Left lung (tissue), 1 donor: Measurements from ENCODE around the genes KLHDC1 and NIN.

GRCh38 chr14:45550833-45552156, 298.3 kb upstream of the MIS18BP1 start:
- PRO-cap: no peak

- PRO-cap: no peak
These were observed 82.6 kb upstream of the RPL10L start for GRCh38 chr14:46734114-46734670.

DNA sequence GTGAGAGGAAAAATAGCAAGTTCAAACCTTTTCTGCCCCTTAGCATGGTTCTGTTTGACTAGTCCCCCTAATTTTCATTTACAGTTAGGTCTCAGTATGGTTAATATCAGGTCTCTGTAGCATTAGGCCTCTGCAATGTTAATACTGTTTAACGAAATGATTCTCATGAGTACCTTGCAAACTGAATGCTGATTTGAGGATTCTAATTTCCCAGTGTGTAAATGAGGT, 532.6 kb downstream of the RPS29 start:
- PRO-cap: no peak

GRCh38 chr14:49621450-49622064, 958 bp downstream of the MGAT2 start:
- PRO-cap: no peak

DNA sequence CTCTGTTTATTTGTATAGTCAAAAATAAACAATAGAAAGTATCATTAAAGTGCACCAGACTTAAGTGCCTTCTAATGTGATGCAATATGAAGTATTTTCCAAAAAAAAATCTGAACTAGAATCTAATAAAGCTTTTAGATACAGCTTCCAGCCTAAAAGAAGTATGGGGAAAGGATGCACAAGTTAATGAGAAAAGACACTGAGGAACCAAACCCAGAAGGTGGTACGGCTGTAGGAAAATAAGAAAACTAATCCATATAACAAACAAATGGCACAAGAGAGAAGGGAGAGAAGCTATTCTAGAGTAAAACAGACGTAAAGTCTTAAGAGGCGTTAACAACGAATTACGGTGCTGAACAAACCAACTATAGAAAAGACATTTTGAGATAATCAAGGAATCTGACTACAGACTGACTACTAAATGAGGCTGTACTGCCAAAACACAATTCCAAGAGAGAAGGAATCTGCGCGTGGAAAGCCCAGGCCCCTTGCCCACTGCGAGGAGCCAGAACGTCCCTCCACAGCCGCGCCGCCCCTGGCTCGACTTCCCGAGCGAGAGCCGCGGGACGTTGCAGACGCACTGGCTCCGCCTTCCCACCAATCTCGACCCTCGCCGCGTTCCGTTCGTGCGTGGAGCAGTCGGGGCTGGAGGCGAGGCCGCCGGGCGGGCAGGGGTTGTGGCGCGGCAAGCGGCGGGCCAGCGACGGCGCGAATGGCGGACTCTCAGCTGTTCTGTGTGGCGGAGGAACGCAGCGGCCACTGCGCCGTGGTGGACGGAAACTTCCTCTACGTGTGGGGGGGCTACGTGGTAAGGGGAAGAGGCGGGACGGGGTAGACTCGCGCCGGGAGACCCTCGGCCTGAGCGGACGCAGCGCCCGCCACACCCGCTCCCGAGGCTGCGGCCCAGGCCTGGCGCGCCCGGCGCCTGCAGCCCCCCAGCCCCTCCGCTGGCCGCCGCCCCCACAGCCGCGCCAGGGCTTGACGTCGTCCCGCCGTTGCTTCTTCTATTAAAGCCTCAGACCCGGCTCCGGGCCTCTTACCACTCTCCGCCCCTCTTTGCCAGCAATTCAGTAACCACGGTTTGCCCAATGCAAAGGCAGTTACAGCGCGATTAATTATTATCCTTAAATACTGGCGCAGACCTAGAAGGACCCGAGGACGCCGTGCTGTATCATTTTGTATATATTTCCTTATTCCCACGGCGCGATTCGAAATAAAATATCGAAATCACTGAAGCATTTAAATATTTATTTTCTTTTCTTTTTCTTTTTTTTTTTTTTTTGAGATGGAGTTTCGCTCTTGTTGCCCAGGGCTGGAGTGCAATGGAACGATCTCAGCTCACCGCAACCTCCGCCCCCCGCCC, at the start of gene KLHDC1:
Gene KLHDC1 (plus strand): TSS at position 638 of the 1,363 bp plus-strand sequence.
- PRO-cap: bidirectional peak, plus-strand start at position 638 of the sequence, minus-strand start at position 547 of the sequence

DNA sequence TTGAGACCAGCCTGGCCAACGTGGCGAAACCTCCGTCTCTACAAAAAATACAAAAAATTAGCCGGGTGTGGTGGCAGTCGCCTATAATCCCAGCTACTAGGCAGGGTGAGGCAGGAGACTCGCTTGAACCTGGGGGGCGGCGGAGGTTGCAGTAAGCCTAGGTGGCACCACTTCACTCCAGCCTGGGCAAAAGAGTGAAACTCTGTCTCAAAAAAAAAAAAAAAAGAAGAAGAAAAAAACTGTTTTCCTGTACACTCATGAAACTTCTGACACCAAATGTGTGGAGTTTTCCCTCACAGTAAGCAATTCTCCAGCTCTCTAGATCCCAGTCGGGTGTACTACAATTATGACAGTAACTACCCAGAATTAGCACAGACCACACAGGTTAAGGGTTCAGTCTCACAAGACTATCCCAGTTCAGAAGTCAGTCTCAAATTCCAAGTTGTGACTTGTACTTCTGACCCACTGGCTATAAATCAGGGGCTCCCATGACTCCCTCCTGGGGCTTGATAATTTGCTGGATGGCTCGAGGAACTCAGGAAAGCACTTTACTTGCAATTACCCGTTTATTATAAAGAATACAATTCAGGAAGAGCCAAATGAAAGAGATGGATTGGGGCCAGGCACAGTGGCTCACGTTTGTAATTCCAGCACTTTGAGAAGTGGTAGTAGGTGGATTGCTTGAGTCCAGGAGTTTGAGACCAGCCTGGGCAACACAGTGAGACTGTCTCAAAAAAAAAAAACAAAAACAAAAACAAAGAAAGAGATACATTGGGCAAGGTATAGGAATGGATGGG, 12.5 kb upstream of the ARF6 start:
- PRO-cap: no peak

- PRO-cap: no peak
These were observed 315 bp downstream of the ARF6 start for GRCh38 chr14:49893186-49893608.

- PRO-cap: bidirectional peak, plus-strand start at chr14:49894061, minus-strand start at chr14:49894027
These were observed 858 bp downstream of the ARF6 start for GRCh38 chr14:49893609-49894271.

- PRO-cap: no peak
These were observed 69.0 kb downstream of the VCPKMT start for GRCh38 chr14:50047162-50047938.

- PRO-cap: no peak
These were observed 34.0 kb downstream of the VCPKMT start for GRCh38 chr14:50082281-50082767.

GRCh38 chr14:50095693-50096314, 20.6 kb downstream of the VCPKMT start:
- PRO-cap: no peak

DNA sequence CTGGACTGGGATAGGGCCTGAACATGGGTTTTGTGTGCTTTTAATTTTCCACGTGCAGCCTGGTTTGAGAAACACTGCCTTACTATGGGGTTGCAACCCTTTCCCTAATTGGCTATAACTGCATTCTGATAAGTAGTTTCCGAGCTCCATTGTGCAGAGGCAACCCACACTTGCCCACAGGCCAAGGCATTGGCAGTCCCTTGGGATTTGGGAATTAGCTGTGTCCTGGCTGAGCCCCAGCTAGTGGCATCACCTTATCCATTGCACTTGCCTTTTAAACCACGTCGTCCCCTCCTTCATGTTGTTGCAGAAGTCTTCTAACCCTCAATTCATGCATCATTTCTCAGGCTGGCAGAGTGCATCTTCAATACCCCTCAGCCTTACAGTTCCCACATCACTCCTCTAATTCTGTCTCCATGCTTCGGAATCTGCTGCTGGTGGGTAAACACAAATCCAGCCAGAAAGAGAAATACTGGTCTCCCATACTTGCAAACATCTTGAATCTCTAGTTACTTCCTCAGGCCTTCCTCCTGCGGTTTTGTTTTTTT, 10.1 kb downstream of the VCPKMT start:
- PRO-cap: no peak

DNA sequence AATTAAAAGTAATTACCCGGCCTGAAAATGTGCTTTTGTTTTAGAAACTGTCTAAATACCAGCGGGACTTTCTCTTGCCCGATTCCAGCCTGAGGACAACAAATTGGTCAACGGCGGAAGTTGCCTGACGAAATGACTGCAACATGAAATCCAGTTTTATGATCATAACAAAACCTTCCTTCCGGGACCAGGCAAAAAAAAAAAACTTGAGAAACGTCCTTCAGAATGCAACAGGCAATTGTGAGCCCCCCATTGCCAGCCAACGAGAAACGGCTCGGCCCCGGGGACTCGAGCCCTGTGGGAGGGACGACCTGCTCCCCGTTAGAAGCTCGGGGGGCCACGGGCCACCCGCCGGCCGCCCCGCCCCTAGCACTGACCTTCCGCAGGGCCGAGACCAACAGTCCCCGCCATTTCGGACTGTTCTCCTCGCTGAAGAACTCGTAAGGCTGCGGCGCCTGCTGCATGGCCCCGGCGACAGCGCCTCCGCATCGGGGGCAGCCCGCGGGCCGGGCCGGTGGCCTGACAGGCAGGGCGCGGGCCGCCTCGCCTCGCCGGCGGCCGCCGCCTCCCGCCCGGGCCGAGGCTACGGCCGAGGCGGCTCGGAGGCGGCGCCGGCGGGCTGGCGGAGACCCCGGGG, 440 bp downstream of the SOS2 start:
- PRO-cap: bidirectional peak, plus-strand start at position 375 of the sequence, minus-strand start at position 91 of the sequence

DNA sequence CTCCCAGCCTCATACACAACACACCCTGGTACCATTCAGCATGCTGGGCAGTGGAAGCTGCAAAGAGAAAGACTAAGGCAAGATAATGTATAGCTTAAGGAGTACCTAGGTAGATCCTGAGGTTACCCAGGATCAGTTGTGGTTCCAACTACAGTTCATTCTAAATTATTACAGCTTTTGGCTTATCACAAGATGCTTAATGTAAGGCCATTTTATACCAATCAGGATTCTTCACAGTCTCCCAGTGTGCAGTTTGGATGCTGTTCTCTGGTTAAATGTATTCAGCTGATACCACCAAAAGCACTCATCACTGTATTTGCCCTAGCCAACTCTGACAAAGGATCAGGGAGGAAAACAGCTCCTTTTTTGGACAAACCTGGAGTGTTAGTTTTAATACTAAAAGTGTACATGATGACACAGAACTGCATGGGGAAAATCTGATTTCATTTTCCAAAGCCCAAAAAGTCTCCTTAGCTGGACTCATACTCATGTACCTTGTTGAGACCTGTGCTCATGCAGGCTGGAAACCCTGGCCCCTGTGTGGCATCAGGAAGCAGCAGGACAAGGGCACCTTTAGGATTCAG, 19.5 kb downstream of the DMAC2L start:
- PRO-cap: no peak

DNA sequence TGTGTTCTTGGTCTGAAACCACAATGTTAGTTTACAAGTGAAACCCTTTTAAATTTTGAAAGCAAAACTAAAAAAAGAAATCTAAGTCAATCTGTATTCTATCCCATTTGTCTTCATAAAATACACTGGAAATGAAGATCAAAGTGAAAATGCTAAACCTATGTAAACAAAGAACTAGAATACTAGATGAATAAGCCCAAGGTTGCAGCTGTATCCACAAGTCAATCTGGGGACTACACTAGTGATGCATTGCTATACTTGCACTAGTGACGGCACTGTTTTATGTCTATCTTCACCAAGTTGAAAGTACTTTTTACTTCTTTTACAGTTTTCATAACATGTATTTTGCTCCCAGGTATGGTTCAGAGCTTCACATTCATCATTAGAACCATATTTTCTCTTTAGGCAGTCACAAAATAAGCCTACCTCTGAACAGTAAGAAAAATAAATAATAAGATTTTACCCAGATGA, 10.3 kb downstream of the MAP4K5 start:
- PRO-cap: no peak

- PRO-cap: no peak
These were observed 45.8 kb downstream of the NIN start for GRCh38 chr14:50785050-50785752.

DNA sequence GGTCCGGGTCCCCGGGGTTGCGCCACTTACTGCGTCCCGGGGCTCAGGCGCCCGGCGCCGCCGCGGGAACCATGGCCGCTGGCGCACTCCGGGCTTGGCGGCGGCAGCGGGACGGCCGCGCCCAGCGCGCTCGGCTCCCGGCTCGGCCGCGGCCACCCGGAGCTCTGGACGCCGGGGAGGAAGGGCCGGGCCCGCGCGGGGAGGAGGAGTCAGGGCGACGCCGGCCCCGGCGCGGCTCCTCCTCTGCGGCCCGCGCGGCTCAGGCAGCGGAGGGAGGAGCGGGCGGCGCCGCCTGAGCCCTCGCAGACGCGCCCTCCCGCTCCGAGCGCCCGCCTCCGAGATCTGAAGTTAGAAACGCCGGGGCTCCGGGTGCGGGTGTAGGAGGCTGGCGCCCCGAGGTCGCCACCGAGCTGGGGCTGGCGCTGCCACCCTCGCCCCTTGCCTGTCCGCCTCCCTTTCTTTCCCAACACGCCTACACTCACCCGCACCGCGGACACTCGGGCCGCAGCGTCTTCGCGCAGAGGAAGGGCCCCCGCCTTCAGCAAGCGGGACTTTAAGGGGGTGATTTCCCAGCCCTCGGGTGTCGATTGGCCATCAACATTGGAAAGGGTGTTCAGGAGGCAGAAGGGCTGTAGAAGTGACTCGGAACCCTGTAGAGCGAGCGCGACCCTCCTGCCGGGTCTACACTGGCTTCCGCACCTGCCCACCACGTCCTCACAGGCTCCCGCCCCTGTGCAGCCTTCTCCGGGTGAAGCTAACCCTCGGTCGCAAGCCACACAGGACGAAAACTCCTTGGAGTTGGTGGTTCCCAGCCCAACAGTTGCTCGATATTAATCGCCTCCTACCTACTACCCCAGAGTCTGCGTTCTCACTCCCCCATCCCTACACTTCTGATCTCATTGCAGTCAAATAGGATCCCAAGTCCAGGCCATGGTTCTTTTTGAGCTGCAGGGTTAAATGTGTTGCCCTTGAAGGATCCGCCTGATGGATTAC, at the start of gene NIN:
Gene NIN (minus strand): TSS at position 187 of the 993 bp plus-strand sequence.
- PRO-cap: bidirectional peak, plus-strand start at position 351 of the sequence, minus-strand start at position 166 of the sequence

DNA sequence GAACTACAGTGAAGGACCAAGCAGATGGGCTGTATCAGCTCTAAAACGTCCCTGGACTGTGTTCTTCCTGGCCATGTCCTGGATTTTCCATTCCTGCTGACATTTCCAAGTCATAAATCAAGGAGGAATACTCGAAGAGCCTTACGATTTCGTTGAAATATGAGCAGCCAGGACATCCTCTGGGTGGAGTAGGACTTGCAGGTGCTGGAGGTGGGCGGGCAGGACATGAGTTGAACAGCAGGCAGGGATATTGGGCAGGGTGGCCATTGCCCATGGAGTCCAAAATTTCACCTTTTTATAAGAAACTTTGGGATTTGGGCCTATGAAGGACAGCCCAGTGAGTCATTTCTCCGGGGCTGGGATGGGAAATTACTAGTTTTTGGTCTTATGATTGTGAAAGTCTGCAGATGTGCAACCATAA, 88.8 kb downstream of the TMX1 start:
- PRO-cap: no peak

DNA sequence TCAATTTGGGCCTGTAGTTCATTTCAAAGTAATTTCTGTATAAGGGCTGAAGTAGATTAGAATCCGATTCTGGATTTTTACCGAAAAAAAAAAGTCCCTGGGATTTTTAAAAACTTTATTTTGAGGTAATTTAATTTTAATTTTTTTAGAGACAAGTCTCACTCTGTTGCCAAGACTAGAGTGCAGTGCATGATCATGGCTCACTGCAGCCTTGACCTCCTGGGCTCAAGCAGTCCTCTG, 18.2 kb downstream of the FRMD6 start:
- PRO-cap: no peak

DNA sequence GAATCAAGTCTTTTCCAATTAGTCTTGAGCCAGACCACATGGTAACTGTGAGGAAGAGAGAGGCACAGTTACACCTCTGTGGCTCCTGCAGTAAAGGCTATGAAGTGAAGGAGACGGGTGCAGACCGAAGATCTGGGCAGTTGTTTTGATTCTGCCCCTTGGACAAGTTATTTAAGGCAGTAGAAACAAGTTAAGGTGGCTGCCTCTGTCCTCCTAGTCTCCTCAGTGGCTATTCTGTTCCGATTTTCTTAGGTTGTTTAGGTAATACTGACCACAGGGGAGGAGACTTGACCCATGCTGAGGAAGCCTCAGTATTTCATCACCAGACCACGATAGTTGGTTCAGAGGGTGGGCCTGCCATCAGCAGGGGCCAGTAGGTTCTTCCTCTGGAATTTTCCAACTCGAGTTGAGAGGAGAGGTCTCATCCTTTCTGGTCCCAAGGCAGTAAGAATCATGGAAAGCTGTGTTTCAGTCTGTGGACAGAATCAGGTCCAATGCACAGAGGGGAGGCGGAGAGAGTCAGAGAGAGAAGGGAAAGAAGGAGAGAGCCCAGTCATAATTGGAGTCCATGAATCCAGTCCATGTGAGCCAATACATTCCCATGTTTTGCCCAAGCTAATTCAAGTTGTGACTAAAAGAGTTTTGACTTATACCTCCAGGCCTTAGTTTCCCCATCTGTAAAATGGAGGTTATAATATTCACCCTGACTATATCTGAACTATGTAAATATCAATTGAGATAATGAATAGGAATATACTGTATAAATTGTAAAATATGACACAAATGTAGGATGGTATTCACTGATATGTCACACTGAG, 24.3 kb downstream of the GNG2 start:
- PRO-cap: bidirectional peak, plus-strand start at position 515 of the sequence, minus-strand start at position 227 of the sequence